Cerebral cortex (tissue), 2 donors: ENCODE measurements around the genes GJA4 and TFAP2E.

- PRO-cap, 2 experiments: no peak in any of the 2 experiments
These were observed 201.5 kb downstream of the C1orf94 start for GRCh38 chr1:34378299-34378571.

- PRO-cap, 2 experiments: no peak in any of the 2 experiments
These were observed 71.2 kb upstream of the GJB5 start for GRCh38 chr1:34683651-34684099.

DNA sequence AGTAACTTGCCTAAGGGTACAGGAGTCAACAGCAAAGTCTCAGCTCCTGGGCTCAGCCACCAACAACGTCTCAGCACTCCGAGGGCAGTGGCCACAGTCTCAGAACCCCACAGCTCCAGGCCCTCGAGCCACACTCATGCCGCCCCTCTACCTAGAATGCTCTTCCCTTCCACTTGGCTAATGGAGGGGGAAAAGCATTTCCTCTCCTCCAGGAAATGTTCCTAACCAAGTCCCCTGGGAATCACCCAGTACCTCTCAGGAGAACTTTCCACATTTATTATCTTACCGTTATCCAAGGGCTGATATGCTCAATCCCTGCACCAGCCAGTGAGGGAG lies 1.0 kb upstream of the GJA4 start:
- PRO-cap, 2 experiments: no peak in any of the 2 experiments

GRCh38 chr1:34792650-34793152 lies at the start of gene GJA4:
Gene GJA4, plus strand, starts transcription at chr1:34792999.
- PRO-cap, 2 experiments: peak in 1 of 2 experiments; most common plus-strand start chr1:34792999 (in 1)

DNA sequence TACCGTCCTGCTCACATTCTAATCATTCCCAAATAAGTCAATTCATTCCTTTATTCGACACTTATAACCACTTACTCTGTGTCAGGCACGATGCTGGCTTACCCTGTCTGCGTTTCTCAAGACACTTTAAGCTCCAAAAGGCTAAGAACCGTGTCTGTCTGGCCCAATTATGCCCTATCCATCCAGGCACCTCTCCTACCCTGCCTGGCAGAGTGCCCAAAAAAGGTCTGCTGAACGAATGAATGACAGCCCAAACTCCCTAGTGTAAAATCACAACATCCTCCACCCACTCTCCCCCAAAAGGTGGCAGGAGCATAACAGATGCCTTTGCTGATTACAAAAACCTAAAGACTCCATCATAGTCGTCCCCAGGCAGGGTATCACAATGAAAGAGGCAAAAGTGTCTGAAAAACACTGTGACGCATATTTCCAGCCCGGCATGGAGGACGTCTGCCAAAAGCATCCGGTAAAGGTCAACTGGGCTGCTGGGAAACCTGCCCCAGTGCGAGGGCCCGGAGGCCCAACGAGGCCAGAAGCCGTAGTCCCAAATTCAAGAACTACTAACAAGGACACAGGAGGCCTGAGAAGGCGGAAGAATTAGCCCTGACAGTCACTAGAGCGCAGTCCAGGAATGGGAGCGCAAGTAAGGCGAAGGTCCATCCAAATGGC lies 677 bp downstream of the SMIM12 start:
- PRO-cap, 2 experiments: peak in 1 of 2 experiments; most common plus-strand start position 502 of the sequence (in 1); most common minus-strand start position 384 of the sequence (in 1)

GRCh38 chr1:35178628-35179410 lies 14.1 kb downstream of the SFPQ start:
- PRO-cap, 2 experiments: no peak in any of the 2 experiments

DNA sequence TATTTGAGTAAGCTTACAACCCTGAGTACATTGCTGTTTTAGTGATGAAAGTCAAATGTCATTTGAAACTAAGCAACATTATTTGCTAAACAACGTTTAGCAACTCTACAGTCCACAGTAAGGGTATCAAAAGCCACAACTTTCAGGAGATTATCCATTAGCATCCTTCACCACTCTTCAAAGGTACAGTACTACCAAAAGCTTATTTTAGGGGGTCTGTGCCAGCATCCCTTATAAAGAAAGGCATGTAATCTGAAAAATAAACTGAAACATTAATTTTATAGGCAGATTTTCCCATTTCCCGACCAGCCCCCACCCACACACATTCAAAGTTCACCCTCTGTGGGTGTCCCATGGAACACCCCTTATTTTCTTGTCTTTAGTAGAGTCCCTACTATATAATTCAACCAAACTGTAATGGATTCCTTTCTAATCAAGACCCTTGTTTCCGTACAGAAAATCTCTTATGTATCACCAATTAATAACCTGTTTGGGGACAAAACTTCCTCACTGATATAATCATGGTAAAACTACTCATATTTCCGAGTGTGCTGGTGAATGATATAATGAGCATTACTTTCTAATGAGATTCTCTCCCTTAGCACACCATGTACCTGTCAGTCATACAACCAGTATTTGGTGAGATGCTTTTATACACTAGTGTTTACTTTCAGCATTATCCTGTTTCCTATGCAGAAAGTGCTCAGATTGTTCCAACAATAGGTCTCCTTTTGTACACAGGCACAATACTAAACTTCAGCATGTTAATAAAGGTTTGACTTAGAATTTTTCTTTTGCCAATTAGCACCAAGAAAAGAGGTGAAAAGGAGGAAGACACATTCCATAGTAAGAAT lies 10.9 kb downstream of the SFPQ start:
- PRO-cap, 2 experiments: no peak in any of the 2 experiments

DNA sequence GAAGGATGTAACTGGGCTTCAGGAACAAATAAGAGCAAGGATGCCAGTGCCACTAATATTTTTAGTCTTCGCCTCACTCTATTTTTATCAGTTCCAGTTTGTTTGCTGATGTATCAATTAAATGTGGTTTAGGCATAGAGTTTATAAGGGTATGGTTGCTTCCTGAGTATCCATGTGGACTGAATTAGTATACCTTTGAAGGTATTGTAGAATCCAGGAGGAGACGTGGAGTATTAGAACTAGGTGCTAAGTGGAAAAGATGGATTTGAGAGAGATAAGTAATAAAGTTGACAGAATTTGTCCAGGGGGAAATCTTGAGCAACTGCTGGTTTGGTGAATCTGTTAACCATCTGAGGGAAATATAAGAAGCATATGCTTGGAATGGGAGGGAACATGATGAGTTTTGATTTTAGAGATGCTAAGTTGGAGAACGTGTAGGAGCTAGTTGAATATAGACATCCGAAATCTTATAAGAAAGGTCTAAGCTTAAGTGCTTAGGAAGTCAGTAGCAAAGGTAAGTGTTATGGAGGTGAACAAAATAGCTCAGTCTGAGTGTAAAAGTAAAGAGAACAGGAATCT lies 88.9 kb downstream of the ZMYM4 start:
- PRO-cap, 2 experiments: no peak in any of the 2 experiments

DNA sequence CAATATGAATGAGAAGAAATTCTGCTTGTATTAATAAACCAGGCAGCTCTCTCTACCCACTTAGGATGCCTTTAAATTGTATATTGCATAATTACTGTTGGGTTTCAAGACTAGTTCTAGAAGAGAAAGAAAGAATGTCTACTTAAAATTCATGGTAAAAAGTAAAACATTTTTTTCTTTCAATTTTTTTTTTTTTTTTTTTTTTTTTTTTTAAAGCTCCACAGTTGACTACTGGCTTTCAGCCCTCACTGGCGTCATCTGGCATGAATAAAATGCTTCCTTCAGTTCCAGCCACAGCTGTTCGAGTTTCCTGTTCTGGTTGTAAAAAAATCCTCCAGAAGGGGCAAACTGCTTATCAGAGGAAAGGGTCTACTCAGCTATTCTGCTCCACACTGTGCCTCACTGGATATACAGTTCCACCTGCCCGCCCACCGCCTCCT lies 101.7 kb downstream of the ZMYM4 start:
- PRO-cap, 2 experiments: no peak in any of the 2 experiments

- PRO-cap, 2 experiments: no peak in any of the 2 experiments
These were observed 51.4 kb downstream of the KIAA0319L start for GRCh38 chr1:35505814-35506287.

DNA sequence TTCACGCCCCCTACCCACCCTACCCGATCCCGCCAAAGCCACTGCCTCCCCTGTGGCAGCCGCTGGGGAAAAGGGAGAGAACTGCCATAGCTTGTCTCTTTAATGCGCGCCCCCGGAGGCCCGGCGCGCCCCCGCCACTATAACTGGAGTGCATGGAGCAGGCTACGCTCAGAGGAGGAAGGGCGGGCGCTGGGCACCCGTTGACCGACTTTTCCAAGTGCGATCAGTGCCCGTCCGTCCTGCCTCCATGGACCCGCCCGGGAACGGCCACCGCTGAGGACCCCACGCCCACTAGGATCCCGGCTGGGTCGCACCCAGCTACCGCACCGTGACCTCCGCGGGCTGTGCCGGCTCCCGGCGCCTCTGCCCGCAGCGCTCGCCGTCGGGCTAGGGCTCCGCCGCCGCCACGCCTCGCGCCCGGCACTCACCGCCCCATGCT lies at the start of gene TFAP2E:
Gene TFAP2E (plus strand): TSS at position 171 of the 439 bp plus-strand sequence.
- PRO-cap, 2 experiments: peak in 1 of 2 experiments; most common plus-strand start position 171 of the sequence (in 1)

- PRO-cap, 2 experiments: no peak in any of the 2 experiments
These were observed 18.5 kb downstream of the CLSPN start for GRCh38 chr1:35751326-35751572.

DNA sequence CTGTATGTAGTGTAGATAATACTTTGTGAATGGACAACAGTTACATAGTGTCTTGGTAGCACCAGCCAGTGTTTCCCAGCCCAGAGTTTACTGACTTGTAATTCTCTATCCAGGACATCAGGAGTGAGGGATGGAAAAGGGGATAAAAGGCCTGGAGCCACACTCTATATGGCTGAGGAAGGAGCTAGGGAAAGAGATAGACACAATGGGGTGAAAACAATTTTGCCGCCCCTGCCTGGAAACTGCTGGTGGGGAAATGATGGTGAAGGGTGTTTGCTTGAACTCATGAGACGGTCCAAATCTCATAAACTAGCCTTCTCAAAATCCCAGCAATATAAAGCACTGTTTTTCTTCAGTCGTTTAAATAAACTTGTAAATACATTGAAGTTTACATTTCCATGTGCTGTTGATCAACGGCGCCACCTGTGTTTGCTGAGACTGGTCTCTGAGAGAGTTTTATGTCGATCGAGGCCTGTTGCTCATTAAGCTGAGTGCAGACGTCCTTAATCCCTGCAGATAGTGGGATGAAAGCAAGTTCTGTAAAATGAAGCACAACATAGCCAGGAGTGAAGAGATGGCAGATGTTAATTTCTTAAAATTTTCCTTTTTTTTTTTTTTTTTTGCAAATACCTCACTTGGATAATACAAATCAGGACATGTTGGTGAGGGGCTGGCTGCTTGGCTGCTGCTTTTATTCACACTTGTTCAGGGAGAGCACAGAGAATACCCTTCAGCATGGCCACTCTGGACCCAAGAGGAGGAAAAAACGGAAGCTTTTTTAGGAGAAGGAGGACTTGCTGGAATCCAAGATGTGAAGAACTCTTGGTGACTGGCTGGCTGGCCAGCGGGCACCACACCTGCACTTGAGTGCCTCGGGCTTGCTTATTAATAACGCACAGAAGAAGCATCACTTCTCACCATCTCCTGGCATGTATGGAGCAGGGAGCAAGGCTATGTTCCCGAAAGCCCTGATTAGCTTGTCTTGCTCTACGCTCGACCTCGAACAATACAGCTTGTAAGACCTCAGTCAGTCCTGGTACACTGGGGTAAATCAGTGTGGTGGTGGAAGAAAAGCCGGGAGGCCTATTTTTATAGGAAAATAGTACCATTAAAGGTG lies 27.6 kb upstream of the AGO1 start:
- PRO-cap, 2 experiments: no peak in any of the 2 experiments

GRCh38 chr1:35931500-35931716 lies 503 bp downstream of the AGO3 start:
- PRO-cap, 2 experiments: no peak in any of the 2 experiments

GRCh38 chr1:36099658-36100162 lies 11.0 kb downstream of the ADPRS start:
- PRO-cap, 2 experiments: no peak in any of the 2 experiments

- PRO-cap, 2 experiments: no peak in any of the 2 experiments
These were observed 9.9 kb downstream of the COL8A2 start for GRCh38 chr1:36115027-36115694.

DNA sequence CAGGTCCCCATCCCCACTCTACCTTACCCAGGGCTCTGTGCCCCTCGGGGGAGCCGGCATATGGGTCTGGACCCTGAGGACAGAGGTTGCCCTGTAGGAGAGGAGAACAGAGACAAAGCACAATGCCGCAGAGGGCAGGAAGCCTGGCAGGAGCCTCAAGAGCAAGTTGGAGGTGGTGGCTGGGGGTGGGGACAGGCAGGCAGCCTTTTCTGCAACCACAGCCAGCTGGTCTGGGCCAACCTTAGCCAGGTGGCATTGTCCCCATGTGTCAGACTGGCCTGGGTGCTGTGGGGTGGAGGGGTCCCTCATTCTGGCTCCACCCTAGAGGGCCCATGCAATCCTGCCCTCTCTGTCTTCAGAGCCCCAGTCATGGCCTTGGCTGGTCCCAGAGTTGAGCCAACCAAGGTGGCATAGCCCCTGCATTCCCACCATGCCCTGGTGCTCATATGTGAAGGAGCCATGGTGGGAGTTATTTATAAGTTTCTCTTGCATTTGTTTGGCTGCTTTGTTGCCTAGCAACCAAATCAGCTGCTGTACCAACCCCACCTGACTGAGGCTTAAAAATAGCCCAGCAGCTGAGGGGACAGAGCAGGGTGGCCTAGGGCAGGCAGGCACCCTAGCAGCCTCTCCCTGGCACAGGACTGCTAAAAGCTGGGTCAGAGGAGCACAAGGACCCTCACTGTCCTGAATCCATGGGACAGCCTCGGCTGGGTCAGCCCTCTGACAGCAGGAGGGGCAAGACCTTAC lies 19.3 kb downstream of the MAP7D1 start:
- PRO-cap, 2 experiments: peak in 1 of 2 experiments; most common plus-strand start position 586 of the sequence (in 1)

DNA sequence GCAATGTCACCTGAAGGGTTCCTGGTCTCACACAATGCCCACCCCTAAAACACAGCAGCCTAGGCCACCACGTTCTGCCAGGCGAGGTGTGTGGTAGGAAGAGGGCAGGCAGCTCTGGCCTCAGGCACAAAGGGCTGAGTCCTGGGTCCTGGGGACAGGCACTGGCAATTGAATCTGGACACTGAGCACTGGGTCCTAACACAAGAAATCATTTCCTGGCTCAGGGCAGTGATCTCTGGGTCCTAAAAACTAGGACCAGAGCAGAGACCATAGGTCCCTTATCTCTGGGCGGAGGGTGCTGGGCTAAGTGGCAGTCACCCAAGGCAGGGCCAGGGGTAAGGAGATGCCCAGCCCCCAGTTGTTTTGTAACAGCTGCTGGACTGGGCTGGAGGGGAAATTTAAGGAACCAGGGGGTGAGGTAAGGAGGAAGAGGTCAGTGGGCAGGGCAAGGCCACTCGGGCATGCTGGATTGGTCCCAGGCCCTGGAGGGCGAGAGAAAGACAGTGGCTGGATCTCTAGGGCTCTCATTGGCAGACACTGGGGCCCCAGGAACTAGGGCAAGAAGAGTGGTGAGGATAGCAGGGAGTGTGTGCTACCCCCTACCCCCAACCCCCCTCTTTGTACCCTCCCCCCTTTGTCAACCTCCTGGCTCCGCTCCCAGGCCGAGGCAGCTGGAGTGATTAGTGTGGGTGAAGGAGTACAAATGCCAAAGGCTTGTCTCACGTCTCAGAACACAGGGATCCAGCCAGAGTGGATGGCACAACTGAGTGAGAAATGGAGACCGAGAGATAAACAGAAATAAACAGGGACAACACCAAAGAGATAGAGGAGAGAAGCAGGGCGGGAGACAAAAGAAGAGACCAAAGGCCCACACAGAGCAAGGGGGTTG lies 20.7 kb upstream of the THRAP3 start:
- PRO-cap, 2 experiments: peak in 1 of 2 experiments; most common plus-strand start position 729 of the sequence (in 1); most common minus-strand start position 539 of the sequence (in 1)

DNA sequence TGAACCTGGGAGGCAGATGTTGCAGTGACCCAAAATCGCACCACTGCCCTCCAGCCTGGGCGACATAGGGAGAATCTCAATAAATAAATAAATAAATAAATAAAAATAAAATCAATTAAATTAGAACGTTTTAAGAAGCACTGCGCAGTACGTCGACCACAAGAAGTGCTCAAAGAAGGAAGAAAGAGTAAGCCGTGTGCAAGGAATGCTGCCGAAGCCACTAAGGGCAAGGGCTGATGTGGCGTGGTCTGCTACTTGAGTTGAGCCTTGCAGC lies 1.3 kb upstream of the THRAP3 start:
- PRO-cap, 2 experiments: no peak in any of the 2 experiments

- PRO-cap, 2 experiments: peak in 1 of 2 experiments; most common plus-strand start chr1:36300971 (in 1)
These were observed 5.4 kb upstream of the SH3D21 start for GRCh38 chr1:36300728-36301200.